Fibroblast of the aortic adventitia (primary cell): Measurements from ENCODE around the genes PDHA2, METAP1, ADH6 and ADH7.

DNA sequence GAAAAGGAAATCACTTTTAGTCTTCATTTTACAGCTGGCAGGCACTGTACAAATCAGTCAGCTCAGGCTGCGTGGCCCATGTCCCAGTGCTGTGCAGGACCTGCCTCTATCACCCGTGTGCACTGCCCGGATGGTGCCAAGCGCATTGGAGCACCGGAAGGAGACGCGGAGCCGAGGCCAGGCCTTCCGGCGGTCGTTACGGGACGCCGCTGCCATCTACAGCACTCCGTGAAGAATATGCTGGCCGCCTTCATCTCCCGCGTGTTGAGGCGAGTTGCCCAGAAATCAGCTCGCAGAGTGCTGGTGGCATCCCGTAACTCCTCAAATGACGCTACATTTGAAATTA is at the start of gene PDHA2:
Gene PDHA2 (plus strand): TSS at position 180 of the 346 bp plus-strand sequence.
- CAGE, long polyA plus RNA, result no peak

GRCh38 chr4:97866765-97867206 is 276.5 kb downstream of the STPG2 start:
- CAGE, long polyA plus RNA, result no peak

GRCh38 chr4:98259464-98259798 is 1.8 kb upstream of the RAP1GDS1 start:
- CAGE, long polyA plus RNA, result no peak

GRCh38 chr4:98625986-98626849 is 32.2 kb downstream of the TSPAN5 start:
- CAGE, long polyA plus RNA, result no peak

DNA sequence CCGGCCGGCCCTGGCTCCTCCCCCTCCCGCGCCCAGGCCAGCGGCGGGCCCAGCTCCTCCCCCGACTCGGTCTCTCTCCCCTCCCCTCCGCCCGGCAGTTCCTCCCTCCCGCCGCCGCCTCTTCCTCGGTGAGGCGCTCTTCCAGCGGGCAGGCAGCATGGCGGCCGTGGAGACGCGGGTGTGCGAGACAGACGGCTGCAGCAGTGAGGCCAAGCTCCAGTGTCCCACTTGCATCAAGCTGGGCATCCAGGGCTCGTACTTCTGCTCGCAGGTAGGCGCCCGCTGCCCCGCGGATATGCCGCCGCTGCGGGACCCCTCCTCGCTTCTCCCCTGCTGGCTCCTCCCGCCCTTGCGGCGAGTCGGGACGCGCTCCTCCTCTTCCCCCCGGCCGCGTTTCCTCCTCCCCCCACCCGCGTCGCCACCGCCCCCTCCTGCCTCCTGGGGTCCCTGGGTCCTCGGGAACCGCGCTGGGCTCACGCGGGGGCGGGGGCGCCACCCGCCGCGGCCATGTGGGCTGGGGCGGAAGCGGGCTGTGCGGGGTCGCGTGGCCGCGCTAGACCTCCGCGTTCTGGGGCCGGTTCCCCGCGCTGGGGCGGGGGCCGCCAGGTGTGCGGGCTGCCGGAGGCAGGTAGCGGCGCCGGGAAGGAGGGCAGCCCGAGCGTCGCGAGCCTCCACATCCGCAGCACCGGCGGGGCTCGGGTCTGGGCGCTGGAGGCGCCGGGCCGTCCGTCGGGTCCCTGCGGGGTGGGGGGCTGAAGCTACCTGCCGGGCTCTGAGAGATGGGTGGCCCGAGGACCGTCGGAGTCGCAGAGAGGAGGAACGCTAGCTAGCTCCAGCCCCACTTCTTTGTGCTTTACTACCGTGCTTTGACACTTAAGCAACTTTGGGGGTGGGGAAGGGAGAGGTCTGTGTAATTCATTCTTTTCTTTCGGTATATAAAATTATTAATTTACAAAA is at the start of gene METAP1:
Gene METAP1 (plus strand): TSS at position 125 of the 957 bp plus-strand sequence.
- CAGE, long polyA plus RNA, result no peak

DNA sequence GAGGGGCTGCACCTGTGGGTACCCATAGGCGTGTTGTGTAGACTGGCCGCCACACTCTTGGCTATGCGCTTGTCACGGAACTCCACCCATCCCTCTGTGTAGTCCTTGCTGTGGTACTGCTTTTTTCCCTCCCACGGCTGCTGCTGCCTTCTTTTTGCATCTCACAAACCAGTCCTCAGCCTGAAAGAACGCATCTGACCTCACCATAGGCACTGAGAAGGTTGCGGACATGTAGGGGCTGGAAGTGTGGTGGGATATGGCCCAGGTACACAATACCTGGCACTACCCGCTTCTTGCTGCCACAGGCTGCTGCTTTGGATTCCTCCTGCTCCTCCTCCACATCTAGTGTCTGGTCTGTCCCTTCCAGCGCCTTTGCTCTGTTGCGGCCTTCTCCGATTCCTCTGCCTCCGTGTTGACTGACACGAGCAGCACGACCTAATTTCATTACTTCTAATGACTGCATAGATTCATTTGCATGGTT is 27.2 kb downstream of the METAP1 start:
- CAGE, long polyA plus RNA, result no peak

- CAGE, long polyA plus RNA, result no peak
Measured at GRCh38 chr4:99089759-99090429, 1.3 kb upstream of the ADH5 start.

- CAGE, long polyA plus RNA, result no peak
Measured at GRCh38 chr4:99218867-99219600, at the start of gene ADH6. Gene ADH6, minus strand, starts transcription at chr4:99219246.

GRCh38 chr4:99349242-99350262 is 3.0 kb downstream of the ADH1C start:
- CAGE, long polyA plus RNA, result no peak

GRCh38 chr4:99435137-99435486 is at the start of gene ADH7:
Gene ADH7, minus strand, starts transcription at chr4:99435342.
- CAGE, long polyA plus RNA, result no peak

- CAGE, long polyA plus RNA, result no peak
Measured at GRCh38 chr4:99817247-99817845, 719 bp downstream of the DAPP1 start.

GRCh38 chr4:101275175-101275595 is 72.1 kb downstream of the PPP3CA start:
- CAGE, long polyA plus RNA, result no peak

- CAGE, long polyA plus RNA, result no peak
Measured at GRCh38 chr4:101279412-101279914, 67.9 kb downstream of the PPP3CA start.

- CAGE, long polyA plus RNA, result no peak
Measured at GRCh38 chr4:101337749-101337948, 9.7 kb downstream of the PPP3CA start.

- CAGE, long polyA plus RNA, result no peak
Measured at GRCh38 chr4:101699640-101700064, 90.9 kb upstream of the BANK1 start.

GRCh38 chr4:101856155-101856566 is 65.6 kb downstream of the BANK1 start:
- CAGE, long polyA plus RNA, result no peak

- CAGE, long polyA plus RNA, result no peak
Measured at GRCh38 chr4:102343662-102344119, 1.6 kb downstream of the SLC39A8 start.

- CAGE, long polyA plus RNA, result no peak
Measured at GRCh38 chr4:102438735-102439884, 62.0 kb upstream of the NFKB1 start.

DNA sequence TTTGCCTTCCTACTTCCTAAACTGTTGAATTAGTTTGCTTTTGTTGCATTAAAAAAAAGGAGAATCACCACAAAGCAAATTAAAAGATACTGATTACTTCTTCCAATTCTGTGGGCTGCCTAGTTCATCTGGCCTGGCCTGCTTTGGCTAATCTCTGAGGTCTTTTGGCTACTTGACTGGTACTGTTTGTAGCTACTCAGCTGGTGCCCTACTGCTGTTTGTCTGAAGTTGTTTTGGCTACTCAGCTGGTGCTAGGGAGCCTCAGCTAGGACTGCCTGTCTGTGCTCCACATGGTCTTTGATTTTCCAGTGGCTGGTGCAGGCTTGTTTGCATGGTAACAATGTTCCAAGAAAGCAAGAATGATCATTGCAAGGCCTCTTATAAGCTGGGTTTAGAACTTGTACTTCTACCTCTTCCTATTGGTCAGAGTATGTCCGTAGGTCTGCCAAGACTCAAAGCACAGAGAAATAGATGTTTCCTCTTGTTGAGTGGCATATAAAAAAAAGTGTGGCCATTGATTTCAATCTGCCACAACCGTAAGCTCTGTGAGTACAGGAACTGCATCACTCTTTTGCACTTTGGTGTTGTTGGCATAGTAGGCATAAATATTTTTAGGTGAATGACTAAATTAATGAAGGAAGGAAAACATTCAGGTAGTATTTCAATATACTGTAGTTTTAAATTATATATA is 17.5 kb downstream of the NFKB1 start:
- CAGE, long polyA plus RNA, result no peak

DNA sequence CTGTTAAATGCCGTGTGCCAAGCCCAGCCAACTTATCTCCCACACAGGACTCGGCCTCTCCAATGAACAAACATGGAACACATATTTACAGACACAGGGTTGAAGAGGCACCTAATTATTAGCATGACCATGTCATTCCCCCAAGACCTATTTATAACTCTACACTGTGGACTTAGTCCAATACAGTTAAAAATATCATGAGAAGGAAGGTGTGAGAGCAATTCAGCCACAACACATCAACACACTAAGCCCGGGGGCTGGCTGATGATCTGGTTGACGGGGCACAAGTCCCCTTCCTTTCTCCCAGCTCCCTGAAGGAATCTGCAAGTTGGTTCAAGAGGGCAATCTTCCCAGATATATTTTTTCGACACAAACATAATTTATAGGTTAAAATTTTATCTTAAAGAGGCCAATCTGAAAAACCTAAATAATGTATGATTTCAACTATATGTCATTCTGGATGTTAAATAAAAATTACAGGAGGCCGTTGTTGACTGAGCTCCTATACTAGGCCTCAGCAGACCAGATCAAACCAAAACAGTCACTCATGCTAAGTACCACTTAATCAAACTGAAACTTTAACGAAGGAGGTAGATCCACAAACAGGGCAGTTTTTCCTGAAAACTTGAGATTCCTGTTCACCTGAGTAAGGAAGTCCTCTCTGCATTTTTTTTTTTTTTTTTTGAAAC is 27.9 kb downstream of the MANBA start:
- CAGE, long polyA plus RNA, result no peak